ENCODE results near the genes BEAN1, TK2, CES2 and PHAF1.

DNA sequence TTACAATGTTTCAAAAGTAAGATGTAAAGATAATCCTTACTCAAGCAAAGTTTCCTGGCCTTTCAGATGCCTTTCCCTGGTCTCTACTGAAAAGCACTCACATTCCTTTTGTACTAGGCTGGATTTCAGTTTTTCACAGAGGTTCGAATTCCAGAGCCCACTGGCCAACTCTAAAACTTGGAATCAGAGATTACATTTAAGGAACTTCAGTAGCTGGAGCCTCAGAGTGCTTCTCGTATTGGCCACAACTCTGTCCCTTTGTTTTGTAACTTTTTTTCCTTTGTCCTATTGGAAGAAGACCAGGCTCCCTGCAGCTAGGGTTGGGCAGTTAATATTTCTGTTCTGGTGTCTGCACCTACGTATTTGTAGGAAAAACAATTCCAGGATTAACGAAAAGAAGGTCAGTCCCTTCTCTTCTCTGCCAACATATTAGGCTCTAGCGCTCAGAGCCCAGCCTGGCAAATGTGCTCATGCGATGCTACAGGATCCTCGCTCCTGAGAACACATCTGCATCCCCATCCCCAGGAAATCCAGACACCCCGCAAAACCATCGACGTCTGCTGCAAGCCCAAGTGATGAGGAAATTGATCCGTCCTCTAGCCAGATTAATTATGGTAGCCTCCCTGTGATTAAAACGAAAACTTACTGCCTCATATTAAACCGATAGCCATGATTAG lies 1.9 kb downstream of the CDH11 start:
- RRBS, result no CpG with 5 or more reads among the region's 13 CpGs

GRCh38 chr16:65123414-65123943 lies 1.6 kb upstream of the CDH11 start:
- RRBS, result 28% methylated on average over 16 of the region's 40 CpGs

DNA sequence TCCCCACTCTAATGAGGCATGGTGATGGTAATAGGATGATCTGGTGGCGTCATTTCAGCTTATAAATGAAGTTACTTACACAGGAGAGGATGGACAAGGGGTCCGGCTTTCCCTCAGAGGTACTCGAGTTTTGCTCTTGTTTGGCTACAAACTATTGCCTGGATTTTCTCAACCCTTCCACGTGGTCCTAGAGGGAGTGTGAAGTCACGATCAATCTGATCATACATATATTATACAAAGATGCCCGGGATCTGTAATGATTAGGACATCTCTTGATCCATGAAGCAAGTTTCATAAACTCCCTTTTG lies 2.2 kb upstream of the CDH11 start:
- RRBS, result no CpG with 5 or more reads among the region's 6 CpGs

- RRBS, result no CpG with 5 or more reads among the region's 9 CpGs
Observed at GRCh38 chr16:65809603-65810229, 556.8 kb upstream of the CDH5 start.

GRCh38 chr16:66426662-66427561 lies at the start of gene BEAN1:
TSS of gene BEAN1 (plus strand) at chr16:66427295.
- RRBS, result 18% methylated on average over 47 of the region's 123 CpGs

DNA sequence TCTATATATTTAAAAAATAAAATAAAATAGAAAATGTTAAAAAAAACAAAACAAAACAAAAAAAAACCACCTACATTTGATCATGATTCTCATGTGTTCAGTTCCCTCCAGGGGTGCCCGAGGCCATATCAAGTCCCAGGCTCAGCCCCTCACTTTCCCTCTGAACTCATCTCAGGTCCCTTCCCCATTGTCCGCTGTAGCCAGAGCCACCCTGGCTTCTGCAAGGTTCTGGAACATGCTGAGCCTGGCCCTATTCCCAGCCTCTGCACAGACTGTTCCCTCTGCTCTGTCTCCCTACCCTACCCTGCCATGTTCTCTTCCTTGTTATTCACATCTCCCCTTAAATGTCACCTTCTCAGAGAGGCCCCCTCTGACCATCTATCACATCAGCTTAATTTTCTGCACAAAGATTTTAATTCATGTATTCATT lies 46.9 kb downstream of the TK2 start:
- RRBS, result no CpG with 5 or more reads among the region's 2 CpGs

DNA sequence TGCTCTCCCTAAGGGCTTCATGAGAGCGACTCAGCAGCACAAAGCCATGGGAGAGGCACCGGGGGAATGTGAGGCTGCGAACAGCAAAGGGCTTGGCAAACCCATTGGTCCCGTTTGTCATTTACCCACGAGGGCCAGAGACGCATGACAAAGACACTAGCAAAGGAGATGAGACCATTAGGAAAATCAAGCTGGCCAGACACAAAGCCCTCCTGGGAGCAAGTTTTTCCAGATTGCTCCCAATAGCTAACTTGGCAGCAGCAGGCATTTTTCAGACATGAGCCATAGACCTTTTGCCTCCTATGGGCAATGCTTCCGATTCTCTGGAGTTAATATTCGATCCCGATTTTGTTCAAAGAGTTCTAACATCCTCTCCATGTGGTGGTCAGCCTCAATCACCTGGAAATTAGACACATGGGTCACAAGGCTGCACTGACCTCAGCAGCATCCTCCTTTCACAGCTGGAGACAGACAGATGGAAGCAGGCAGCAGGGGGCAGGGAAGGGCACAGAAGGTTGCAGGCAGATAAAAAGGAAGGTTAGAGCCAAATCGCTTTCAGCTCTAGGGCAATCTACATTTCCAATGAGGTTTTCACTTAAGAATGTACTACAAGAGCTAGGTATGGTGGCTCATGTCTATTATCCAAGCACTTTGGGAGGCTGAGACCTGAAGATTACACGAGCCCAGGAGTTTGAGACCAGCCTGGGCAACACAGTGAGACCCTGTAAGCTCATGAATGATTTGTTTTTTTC lies 38.1 kb downstream of the TK2 start:
- RRBS, result no CpG with 5 or more reads among the region's 11 CpGs

DNA sequence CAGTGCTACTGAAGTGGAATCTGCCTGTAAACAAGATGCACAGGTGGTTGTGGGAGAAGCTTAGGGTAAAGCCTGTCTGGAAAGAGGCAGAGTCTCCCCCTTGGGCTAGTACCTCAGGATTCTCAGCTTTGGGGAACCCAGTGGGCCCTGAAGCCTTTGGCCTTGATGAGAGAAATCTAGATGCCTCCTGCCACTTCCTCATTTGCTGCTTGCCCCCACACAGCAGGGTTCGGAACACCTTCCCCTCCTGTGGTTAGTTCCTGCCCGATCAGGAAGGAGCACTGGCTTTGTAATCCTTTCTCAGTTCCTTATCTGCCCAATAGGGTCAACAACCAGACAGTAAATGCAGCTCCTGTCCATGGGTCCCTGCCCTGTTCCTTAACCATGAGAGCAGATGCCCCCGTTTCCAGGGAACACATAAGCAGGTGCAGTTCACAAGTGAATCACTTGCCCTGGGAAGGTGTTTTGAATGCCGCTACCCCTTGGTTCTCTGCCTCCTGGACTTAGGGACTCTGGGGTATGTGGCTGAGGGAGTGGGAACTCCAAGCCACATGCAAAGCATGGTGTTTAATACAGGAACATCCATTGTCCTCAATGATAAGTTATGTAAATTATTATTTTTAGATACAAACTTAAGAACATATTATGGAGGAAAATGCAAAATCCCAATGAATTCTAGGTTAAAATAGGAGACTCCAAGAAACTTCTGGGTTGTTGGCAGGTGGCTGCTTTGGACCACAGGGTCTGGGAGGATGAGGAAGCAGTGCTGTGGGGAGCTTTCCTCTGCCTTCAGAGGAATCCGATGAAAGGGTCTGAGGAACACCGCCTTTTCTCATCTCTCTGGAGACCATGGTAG lies 24.9 kb downstream of the TK2 start:
- RRBS, result no CpG with 5 or more reads among the region's 6 CpGs

- RRBS, result 4% methylated on average over 47 of the region's 80 CpGs
Observed at GRCh38 chr16:66549548-66550562, at the start of gene TK2. TSS of gene TK2 (minus strand) at chr16:66550122.

DNA sequence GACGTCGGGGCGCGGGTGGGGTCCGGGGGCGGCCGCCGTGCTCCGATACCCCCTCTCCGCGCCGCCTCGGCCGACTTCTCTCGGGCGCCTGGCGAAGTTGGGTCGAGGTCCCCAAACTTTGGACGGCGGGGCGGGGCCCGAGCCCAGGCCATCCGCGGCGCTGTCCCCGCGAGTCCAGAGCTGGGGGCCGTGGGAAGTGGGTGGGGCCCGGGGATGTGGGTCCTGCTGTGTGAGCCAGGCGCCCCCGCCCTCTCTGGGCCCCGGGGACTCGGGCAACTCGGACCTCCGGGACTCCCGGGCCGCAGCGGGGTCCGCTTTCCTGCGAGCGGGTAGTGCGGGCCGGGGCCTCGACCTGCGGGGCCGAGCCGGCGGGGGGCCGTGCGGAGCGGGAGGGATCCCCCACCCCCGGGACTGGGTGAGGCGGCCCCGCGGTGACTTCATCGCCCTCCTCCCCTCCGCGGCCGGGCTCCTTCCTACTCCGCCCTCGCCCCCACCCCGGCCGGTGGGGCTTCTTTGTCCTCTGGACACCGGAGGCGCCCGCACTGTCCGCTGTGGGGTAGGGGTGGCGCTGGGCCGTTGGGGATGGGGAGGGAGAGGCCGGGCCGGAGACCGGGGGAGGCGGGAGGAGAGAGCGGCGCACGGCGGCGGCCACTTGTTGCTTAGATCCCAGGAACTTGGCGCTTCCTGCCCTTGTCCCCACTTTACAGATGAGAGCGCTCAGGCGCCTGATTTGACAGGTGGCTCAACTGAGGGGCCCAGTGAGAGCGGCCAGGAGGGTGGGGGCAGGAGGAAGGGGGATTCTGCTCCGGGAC lies 714 bp downstream of the CMTM3 start:
- RRBS, result 3% methylated on average over 32 of the region's 83 CpGs

GRCh38 chr16:66619908-66620794 lies 15.6 kb downstream of the CMTM3 start:
- RRBS, result no CpG with 5 or more reads among the region's 10 CpGs

GRCh38 chr16:66690005-66690727 lies 6.4 kb downstream of the CMTM4 start:
- RRBS, result no CpG with 5 or more reads among the region's 5 CpGs

- RRBS, result no CpG with 5 or more reads among the region's 6 CpGs
Observed at GRCh38 chr16:66706044-66706493, 9.5 kb upstream of the CMTM4 start.

- RRBS, result 4% methylated on average over 11 of the region's 41 CpGs
Observed at GRCh38 chr16:66872906-66873797, 7.2 kb upstream of the PDP2 start.

- RRBS, result 28% methylated on average over 23 of the region's 73 CpGs
Observed at GRCh38 chr16:66934601-66935813, at the start of gene CES2. TSS of gene CES2 (plus strand) at chr16:66935516.

GRCh38 chr16:67013455-67014926 lies 15.0 kb upstream of the CBFB start:
- RRBS, result 6% methylated on average over 26 of the region's 92 CpGs

DNA sequence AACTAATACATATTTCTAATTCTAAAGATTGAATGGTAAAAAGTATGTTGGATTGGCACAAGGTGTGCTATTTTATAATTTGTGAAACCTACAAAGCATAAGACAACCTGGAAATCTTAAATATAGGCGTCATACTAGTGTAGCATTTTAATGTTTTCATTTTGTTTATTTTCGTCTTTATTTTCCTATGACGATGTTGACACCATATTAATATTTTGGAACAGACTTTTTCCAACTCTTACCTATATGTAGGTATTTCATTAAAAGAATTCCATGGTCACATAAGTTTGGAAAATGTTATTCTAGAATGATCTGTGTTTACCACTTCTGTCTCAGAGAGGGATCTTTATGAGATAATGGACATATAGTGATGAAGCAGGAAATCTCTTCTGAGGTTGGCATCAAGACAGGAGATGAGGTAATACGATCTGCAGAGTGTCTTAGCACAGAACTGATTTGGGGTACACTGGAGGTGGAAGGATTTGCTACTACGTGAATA lies 5.3 kb downstream of the CBFB start:
- RRBS, result no CpG with 5 or more reads among the region's 5 CpGs

DNA sequence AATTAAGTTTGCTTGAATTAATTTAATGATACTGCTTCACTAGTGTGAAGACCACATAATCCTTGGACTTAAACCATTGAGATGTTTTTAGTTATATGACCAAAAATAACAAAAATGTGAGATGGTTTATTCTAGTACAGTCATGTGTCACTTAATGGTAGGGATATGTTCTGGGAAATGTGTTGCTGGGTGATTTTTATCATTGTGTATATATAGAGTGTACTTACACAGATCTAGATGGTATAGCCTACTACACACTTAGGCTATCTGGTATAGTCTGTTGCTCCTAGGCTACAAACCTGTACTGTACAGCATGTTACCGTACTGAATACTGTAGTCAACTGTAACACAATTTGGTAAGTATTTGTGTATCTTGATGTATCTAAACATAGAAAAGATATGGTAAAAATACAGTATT lies 10.0 kb downstream of the CBFB start:
- RRBS, result no CpG with 5 or more reads among the region's 1 CpG

DNA sequence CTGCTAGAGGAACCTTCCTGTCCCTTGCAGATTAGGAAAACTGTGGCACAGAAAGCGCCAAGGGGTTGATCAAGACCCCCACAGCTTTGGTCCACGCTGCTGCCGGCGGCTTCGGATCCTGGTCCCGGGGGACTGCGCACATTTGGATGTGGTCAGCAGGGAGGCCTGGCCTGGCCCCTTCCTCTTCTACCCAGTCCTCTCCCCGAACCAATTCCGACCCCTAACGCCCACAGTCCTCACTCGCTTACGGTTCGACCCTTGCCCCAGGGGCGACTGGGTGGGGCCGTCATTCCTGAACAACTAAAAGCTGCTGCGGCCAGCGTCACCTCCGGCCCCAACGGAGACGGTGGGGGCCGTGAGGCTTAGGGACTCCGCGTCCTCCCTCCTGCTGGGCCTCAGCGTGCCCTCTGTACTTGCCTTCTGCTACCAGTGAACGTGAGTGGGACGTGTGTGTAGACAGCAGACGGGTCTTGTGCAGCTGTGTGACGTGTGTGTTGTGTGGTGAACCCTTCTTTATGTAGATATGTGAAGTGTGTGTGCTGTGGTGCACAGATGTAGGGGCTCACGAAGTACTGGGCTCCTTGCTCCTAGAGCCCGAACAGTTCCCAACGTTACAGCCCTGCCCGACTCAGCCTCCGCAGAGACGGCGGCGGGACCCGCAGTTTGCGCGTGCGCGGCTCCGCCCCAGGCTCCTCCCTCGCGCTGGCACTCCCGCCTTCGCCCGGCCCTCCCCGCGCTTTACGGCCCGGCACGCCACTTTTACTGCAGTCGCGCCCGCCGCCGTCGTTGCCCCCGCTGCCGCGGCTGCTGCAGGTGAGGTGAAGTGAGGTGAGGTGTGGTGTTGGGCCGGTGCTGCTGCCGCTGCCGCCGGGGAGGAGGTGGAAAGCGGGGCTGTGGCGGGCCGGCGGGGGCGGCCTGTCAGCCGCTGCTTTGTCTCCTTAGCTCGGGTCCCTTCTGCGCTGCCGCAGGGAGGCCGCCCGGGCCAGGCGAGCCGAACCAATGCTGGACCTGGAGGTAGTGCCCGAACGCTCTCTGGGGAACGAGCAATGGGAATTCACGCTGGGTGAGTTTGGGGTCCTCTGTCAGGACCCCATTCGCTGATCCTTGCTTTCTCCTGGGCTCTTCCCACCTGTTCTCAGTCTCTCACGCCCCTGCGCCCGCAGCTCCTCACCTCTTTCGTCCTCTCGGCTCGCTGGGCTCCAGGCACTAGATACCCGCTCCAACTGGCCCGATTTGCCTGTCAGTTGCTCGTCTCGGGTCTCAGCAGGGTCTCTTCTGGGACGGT lies at the start of gene PHAF1:
Gene PHAF1, plus strand, starts transcription at position 765 of the 1,285 bp plus-strand sequence.
- RRBS, result 4% methylated on average over 16 of the region's 94 CpGs

All from GM06990 (cell line).